ENCODE results near the gene RRP1.

GRCh38 chr21:42844671-42845255 lies 34.6 kb downstream of the WDR4 start:
- RRBS, result 96% methylated on average over 1 of the region's 11 CpGs

GRCh38 chr21:42863153-42863763 lies 16.1 kb downstream of the WDR4 start:
- RRBS, result no CpG with 5 or more reads among the region's 23 CpGs

GRCh38 chr21:42892312-42892634 lies 836 bp upstream of the NDUFV3 start:
- RRBS, result no CpG with 5 or more reads among the region's 8 CpGs

GRCh38 chr21:42940037-42940462 lies 14.6 kb upstream of the ERVH48-1 start:
- RRBS, result no CpG with 5 or more reads among the region's 9 CpGs

DNA sequence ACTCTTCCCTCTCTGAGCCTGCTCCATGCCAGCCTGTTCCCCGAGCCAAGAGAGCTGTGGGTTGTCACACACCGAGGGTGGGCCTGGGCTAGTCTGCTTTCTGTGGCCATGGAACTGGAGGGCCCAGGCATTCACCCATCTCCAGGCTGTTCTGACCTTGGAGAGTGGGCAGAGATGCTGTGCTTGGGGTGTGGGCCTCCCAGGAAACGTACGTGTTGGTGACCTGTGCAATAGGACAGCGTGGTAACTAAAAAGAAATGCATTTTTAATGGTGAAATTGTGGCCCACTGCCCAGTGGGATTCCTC lies 41.9 kb downstream of the CRYAA start:
- RRBS, result no CpG with 5 or more reads among the region's 5 CpGs

- RRBS, result no CpG with 5 or more reads among the region's 7 CpGs
Observed at GRCh38 chr21:43303976-43304175, 123.1 kb downstream of the SIK1 start.

DNA sequence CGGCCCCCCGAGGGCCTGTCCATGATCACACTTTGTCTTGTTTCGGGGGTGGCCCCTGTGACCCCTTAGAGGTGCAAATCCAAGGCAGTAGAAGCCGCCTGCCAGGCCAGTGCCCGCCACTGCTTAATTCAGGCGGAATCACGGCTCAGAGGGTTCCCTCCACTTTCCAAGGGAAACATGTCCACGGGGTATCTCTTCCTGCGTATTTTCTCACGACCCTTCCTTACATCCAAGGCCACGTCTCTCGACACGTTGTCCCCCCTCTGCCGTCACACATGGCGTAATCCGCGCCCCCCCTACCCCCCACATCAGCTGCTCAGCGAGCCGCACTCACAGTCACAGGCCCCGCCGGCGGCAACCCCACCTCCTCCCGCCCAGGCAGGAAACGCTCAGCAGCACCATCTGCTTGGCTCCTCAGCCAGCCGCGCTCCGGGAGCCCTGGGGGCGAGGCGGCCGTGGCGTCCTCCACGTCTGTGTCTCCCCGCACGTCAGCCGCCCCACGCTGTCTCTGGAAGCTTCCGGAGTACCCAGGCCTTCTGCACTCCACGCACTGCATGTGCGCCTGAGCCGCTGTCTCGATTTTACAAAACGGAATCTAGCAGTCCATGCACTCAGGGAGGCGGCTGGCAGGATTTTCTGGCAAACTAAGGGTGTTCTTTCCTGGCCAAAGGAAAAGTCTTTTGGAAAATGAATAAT lies 64.7 kb downstream of the SIK1 start:
- RRBS, result 36% methylated on average over 15 of the region's 43 CpGs

- RRBS, result 92% methylated on average over 3 of the region's 13 CpGs
Observed at GRCh38 chr21:43463344-43463872, 36.5 kb upstream of the SIK1 start.

GRCh38 chr21:43600441-43601045 lies 35.6 kb downstream of the H2BC12L start:
- RRBS, result no CpG with 5 or more reads among the region's 5 CpGs

GRCh38 chr21:43645115-43646106 lies 13.9 kb downstream of the HSF2BP start:
- RRBS, result no CpG with 5 or more reads among the region's 16 CpGs

GRCh38 chr21:43674964-43675397 lies 15.6 kb downstream of the RRP1B start:
- RRBS, result no CpG with 5 or more reads among the region's 13 CpGs

GRCh38 chr21:43720304-43720543 lies 1.3 kb downstream of the PDXK start:
- RRBS, result no CpG with 5 or more reads among the region's 9 CpGs

DNA sequence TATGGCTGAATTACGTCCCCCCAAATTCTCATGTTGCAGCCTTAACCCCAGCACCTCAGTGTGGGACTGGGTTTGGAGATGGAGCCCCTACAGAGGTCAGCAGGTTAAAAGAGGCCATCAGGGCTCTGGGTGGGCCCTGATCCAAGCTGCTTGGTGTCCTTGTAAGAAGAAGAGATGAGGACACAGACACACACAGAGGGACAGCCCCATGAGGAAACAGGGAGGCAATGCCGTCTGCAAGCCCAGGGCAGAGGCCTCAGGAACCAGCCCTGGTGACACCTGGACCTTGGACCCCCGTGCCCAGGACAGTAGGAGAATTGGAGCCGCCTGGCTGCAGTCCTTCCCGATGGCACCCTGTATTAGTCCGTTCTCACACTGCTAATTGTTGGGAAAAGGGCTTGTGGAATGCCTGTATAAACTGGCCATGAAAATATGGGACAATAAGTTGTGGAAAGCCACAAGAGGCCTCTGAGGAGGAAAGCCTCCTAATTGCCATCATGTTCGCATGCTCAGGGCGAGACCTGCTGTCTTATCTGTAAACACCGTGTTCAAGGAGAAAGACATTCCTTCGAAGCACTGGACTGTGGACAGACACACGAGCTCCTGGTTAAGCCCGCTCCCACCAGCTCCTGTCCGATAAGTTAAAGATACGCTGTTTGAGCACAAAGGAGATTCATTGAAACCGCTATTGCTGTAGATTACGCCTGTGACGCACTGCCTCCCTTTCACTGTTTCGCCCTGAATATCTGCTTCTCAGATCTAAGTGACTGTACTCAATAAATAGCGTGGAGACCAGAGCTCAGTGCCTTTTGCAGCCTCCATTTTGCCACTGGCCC lies 19.4 kb downstream of the PDXK start:
- RRBS, result no CpG with 5 or more reads among the region's 19 CpGs

- RRBS, result 85% methylated on average over 5 of the region's 47 CpGs
Observed at GRCh38 chr21:43740208-43741203, 21.6 kb downstream of the PDXK start.

DNA sequence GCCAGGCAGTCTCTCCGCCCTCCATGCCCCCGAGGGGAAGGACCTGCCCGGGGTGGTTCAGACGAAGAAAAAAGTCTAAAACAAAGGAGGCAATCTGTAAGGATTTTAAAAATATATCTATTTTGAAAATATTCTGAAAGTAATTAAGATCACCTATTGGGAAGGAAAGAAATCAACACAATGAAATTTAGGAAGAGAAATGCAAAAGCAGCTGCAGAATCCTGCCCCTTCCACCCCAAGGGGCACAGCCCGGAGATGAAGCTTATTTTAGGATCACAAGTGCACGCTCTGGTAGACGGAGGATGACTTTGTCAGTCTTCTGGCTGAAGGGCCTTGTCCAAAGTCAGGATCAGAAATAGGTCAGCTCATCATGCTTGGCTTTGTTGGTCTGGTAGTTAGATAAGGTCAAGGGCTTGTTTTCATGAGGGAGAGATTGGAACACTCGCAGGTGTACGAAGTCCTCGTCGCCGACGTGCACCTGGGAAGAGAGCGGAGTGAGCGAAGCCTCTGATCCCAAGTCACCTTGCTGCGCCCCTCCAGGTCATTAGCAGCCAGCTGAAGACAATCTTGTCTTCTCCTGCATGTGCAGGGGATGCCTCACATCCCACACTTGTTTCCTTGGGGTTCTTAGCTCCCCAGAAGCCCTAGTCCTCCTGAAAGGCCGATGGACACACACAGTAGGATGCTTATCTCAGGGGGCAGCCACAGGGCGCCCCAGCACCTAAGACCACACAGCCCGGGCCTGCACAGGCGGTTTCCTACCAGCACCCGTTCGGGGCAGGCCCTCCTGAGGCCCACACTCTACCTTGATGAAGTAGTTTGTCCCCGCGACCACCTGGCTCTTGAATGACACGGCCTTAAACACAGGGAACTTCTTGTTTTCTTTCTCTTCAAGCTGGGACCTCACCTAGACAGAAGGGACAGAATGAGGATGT lies 2.0 kb downstream of the CSTB start:
- RRBS, result 82% methylated on average over 3 of the region's 25 CpGs

GRCh38 chr21:43789477-43790187 lies at the start of gene RRP1:
RRP1 (plus strand) TSS chr21:43789577.
- RRBS, result under 1% methylated on average over 39 of the region's 68 CpGs

DNA sequence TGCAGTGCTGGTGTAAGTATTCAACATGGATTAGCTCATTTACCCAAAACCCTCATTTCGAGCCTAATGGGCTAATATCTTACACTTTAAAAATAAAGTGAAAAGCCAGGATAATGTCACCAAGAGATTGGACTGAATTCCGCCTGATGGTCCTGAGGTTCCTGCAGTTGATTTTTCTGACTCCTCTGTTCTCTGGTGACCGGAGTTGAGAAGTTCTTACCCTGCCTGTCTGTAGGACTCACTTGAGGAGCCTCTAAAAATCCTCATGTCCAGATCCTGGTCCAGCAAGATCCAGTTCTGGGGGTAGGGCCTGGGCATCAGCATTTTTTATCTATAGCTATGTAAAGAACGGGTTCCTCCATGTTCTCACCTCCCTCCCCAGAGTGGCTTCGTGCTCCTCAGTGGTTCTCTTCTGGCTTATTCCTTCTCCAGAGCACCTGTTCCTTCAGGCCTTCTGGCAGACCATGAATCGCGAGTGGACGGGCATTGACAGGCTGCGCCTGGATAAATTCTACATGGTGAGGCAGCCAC lies 3.6 kb downstream of the RRP1 start:
- RRBS, result no CpG with 5 or more reads among the region's 9 CpGs

DNA sequence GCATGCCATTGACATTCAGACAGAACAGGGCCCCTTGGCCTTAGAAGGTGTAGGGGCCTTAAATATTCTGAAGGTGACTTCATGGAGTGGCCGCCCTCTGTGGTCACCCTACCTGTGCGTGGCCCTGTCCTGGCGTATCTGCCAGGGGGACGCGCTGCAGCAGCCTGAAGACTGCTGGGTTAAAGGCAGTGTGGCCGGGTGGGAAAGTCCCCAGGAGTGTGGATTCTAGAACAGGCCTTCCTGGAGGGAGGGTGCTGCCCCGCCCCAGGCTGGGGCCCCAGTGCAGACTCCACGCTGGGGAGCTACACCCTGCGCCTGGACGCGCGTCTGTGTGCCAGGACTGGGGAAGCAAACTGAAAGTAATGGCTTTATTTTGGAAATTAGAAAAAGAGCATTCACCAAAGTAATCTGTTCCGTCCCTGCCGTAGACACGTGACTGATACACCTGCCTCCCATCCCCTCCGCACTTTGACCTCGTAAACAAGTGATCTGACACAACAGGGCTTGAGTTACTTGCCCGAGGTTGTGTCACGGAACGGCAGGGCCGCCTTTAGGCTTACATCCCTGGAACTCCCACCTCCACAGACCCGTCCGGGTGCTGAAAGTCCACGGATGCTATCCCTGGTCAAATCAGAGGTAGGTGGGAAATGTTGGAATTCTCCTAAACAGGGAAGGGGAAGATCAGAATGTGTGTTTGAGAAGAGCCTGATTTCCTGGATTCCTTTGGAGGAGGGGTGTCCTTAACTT lies 1.9 kb downstream of the AGPAT3 start:
- RRBS, result no CpG with 5 or more reads among the region's 24 CpGs

DNA sequence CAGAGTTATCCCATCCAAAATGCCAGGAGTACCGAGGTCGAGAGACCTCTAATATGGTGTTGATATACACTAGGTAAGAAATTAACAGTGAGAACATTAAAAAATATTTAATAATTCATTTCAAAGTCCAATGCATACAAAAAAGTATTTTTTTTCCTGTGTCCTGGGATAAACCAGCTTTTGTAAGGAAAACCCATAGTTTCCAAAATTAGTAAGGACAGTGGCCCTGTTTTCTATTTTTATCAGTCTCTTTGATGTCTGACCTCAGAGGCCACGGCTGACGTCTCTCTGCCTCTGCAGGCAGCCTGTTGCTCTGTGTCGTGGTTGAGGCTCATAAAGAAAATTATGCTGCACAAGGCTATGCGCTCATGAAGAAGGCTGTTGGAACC lies 48.8 kb downstream of the AGPAT3 start:
- RRBS, result no CpG with 5 or more reads among the region's 6 CpGs

DNA sequence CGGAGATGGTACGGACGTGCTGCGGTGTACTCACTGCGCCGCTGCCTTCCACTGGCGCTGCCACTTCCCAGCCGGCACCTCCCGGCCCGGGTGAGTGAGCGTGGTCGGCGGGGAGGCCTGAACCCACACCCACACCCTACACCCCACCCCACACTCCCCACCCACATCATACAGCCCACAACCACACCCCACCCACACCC lies 6.1 kb upstream of the PFKL start:
- RRBS, result no CpG with 5 or more reads among the region's 13 CpGs